Renal cortical epithelial cell (primary cell): Measurements from ENCODE around the genes EML4, COX7A2L, MTA3 and OXER1.

DNA sequence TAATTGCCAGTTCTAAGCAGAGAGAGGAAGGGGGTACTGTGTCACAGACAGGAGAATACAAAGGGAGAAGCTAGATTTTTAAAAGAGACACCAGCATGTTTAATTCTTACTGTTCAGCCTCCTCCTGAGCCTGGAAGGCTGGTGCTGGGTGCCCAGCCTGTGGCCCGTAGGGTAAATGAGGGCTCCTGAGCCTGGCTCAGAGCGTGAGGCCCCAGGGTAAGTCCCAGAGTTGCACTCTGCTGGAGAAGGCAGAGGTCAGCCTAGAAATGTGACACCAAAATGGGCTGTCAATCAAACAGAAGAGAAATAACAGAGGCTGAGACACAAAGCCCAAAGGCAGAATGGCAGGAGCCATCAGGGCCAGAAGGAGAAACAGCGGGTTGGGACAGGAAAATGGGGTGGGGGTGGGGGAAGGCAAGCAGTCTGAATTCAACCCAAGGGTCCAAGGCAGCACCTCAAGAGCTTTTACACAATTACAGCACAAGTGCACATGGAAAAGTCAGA lies 58.0 kb upstream of the PKDCC start:
- RRBS = no CpG with 5 or more reads among the region's 3 CpGs

GRCh38 chr2:42050589-42051364 lies 3.0 kb downstream of the PKDCC start:
- RRBS = no CpG with 5 or more reads among the region's 7 CpGs

- RRBS = no CpG with 5 or more reads among the region's 9 CpGs
Observed at GRCh38 chr2:42091960-42092785, 44.4 kb downstream of the PKDCC start.

DNA sequence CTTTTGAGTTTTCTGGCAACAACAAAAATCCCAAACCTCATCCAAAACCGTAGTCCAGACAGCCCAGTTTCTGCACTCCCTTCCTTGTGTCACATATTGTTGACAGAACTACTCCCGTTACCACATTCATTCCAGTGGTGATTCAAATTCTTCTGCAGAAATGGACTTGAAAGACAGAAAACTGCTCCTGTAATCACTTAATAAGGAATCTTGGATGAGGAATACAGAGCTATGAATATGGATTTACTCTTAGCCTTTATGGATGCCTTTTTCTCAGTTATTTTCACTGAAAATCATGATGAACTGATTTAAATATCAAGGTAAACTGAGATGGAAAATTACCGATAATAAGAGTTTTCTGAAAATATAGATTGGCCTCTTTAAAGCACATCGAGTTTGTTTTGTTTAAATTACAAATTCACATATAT lies 52.2 kb upstream of the EML4 start:
- RRBS = no CpG with 5 or more reads among the region's 4 CpGs

- RRBS = no CpG with 5 or more reads among the region's 4 CpGs
Observed at GRCh38 chr2:42129105-42129867, 39.9 kb upstream of the EML4 start.

DNA sequence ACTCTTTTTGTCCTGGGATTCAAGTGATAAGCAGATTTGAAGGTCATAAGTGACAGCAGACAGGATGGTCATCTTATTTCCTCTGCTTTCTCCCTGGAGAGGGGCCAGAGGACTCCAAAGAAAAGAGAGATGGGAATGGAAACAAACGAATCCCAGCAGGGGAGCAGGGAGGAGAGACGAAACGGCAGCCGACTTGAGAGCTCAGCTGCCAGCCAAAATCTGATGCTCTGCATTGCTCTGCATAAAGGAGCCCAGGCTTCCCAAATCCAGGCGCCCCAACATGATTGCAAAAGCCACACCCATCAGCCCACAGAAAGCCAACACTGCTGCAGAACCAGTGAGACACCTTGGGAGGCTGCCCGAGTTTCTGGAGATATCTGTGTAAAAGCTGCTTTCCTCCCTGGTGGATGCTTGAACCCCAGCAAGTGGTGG lies 28.0 kb upstream of the EML4 start:
- RRBS = no CpG with 5 or more reads among the region's 6 CpGs

DNA sequence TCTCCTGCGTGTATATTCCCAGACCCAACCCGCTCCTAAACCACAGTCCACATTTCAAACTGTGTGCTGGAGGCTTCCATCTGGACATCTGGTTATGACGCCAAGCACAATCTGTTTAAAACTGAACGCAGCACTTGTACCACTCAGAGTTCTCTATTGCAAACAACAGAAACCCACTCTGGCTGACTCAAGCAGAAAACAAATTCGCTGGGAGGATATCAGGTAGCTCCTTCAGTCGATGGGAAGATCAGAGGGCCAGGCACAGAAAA lies 5.7 kb upstream of the EML4 start:
- RRBS = no CpG with 5 or more reads among the region's 6 CpGs

GRCh38 chr2:42168934-42169958 lies at the start of gene EML4:
TSS of gene EML4 (plus strand) at chr2:42169353.
- RRBS = 1% methylated on average over 17 of the region's 97 CpGs

DNA sequence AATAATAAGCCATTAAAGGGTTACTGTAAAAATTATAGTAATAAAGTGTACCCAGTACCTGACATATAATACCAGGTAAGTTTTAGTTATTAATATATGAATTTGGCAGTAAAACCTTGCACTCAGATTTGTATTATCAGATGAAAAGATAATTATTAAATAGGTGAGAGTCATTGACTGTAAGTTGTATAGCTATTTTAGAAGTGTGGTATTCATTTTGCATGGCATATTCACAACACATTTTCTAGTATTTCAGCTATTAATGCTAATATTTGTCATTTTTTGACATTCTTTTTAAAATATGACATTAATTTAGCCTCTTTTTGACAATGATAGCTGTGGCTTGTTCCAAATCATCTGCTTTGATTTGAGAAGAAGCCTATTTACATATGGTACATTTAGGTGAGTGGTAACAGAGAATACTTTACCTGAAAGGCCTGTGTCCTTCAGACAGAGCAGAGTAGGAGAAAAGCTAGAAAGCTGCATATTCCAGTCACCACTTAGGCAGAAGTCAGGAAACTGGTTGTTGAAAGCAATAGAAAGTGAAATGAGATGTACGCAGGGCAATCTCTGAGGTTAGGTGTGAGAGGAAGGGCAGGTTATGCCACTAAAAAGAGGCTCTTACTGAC lies 93.8 kb downstream of the COX7A2L start:
- RRBS = no CpG with 5 or more reads among the region's 1 CpG

- RRBS = no CpG with 5 or more reads among the region's 17 CpGs
Observed at GRCh38 chr2:42342301-42343315, 18.4 kb downstream of the COX7A2L start.

DNA sequence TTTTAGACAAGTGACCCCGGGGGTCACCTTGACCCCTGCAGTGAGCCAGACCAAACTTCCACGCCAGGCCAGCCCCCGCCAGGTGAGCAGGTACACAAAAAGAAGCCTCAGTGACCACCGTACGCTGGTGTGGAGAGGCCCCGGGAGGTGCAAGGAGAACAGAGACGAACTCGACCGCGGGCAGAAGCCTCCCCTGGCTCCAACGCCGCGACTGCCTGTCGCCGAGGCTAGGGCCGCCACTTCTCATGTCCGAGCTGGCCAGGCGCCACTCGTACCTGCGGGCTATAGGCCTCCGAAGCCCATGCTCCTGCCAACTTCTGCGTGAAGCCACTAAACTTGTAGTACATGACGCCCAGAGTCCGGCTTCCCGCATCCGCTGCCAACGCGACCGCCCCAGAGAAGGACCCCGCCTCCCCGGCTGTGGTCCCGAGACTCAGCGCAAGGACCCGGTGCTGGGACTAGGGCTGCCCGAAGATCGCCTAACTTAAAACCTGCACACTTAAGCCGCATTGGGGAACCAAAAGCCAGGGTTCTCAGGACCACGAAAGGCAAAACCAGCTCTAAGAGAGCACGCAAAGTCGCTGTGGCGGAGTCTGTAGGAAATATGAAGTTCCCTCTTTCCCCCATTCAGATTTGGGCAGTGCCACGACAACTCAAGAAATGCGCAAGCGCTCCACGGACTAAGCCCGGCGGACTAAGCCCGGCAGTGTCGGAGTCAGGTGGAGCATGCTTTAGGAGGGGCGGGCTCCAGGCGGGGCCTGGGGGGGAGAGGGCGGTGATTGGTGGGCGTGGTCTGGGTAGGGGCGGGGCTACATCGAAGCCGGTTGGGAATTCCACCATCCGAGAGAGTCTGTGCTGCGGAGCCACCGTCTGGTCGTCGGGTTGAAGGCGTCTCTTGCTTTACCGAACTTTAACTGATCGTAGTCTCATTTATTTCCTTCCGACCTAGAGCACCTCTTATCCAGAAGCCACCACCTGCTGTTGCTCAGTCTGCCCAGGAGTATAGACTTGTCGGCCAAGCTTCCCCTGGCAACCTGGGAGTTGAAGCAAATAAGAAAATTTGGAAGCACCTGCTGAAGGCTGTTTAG lies at the start of gene COX7A2L:
COX7A2L (minus strand) TSS at position 403 of the 1,088 bp plus-strand sequence.
- RRBS = 2% methylated on average over 9 of the region's 66 CpGs

DNA sequence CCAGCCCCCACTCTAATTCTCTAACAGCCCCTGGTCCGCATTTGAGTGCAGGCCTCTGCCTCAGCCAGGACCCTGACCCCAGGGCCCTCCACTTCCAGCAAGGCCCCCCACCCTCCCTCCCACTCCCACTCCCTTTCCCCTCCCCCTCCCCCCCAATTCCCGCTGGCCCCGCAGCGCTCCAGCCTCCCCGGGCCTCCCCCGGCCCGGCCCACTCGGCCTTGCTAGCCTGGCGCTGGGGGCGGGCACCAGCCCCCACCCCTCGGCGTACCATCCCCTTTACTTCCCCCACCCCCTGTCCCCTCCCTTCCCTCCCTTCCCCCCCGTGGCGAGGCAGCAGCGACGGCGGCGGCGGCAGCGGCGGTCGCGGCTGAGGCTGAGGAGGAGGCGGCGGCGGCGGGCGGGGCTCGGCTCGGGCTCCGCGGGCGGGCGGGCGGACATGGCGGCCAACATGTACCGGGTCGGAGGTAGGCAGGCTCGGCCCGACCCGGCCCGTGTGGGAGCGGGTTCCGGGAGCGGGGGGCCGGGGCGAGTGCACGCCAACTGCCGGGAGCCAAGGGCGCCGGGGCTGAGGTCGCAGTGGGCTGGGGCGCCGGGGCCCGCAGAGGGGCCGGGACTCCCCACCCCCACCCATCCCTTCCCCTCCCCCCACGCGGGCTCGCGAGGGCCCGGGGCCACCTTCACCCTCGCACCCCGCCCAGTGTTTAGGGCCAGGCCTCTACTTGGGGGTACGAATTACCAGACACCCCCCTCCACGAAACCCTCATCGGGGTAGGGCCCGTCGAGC lies at the start of gene MTA3:
MTA3 (plus strand) TSS at position 323 of the 784 bp plus-strand sequence.
- RRBS = 3% methylated on average over 6 of the region's 68 CpGs

GRCh38 chr2:42669594-42669793 lies 94.4 kb downstream of the OXER1 start:
- RRBS = no CpG with 5 or more reads among the region's 2 CpGs

DNA sequence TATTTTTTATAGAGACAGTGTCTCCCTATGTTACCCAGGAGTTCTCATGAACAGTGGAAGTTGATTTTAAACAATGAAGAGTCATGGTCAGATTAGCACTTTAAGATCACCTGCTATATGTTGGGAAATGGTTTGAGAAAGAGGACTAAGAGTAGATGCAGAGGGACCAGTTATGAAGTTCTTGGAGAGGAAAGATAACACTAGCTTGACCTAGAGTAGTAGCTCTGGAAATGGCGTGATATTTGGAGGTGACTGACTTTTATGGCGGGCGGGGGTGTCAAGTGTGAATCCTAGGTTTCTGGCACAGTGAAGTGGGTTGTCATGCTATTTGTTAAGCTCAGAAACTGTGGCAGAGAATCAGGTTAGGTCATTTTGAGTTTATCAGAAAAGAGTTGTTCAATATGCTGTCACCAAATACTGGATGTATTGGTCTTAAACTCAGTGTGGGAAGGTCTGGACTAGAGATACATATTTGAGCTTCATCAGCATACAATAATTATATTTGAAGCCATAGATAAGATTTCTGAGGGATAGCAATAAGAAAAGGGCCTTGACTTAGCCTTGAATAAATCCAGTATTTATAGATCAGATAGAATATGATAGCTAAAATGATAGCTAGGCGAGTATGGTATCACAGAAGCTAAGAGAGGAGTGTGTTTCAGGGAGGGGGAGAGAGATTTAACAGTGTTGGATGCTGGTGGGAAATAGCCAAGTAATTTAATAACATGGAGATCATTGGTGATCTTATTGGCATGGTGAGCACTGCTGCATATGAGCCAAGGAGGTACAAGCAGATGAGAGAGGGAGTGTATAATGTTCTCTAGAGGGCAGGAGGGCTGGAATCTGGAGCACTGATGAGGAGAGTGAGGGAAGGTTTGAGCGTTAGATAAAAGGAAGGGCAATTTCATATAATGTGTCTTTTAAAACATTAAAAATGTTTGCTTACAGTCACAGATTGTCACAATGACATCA lies 64.3 kb downstream of the OXER1 start:
- RRBS = no CpG with 5 or more reads among the region's 5 CpGs

DNA sequence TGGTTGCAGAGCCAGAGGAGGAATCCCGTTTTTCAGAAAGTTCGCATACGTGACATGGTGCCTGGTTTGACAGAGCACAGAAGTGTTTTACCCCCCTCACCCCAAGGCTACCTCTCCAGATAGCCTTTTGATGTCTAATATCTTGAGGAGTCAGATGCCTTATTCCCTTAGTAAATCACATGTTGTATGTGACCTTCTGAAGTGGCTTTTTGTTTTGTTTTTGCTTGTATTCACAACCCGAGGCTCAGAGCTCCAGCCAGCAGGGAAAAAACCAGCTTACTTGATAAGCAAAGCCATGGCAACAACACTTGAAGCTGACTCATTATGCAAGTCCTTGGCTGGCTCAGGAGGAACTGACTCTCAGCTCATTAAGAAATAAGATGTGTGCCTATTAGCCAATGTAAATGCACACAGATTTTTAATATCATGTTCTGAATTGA lies 41.5 kb downstream of the OXER1 start:
- RRBS = no CpG with 5 or more reads among the region's 4 CpGs

DNA sequence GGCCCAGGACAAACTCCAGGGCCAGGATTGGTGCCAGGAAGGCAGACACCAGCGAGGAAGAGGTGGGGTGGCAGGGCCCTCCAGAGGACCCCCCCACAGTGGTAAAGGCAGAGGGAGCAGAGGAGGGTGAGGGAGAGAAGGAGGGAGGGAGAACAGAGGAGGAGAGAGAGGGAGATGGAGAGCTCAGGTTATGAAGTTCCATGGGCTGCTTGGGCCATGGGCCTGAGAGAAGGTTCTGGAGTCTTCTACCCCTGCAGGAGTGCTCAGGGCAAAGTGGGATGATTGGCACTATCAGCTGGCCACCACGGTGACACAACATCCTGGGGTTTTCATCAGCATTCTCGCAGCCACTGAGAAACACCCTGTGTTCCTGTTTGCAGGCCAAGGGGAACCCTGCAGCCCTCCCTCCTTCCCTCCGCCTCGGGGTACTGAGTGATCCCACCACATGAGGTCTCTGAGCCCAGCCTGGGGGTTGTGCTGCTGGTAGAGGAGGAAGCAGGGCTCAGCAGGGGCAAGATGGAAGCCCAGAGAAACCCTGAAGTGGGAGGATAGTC lies at the start of gene OXER1:
OXER1 (minus strand) TSS at position 275 of the 554 bp plus-strand sequence.
- RRBS = no CpG with 5 or more reads among the region's 5 CpGs

DNA sequence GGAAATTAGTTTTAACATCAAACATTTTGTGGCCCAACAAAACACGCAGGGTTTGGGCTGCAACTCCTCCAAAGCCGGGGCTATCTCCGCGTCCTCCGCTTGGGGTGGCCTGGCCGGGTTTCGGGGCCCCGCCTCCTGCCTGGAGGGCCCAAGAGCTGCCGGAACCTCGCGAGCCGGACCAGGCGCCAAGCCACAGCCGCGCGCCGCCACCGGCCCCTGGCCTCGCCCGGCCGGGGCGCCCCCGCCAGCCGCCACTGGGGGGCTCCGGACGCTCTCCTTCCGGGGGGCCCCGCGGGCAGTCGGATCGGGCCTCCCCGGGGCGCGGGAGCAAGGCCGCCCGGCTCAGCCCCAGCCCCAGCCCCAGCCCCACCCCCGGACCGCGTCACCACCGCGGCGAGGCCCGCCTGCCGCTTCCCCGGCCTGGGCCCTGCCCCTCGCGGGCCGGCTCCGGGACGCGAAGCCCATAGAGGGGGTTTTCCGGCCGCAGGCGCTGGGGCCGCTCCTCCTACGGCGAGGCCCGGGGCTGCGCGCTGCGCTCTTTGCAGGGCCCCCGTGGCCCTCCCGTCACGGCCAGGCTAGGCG lies 17.5 kb upstream of the HAAO start:
- RRBS = 2% methylated on average over 36 of the region's 65 CpGs

- RRBS = no CpG with 5 or more reads among the region's 10 CpGs
Observed at GRCh38 chr2:42927500-42928146, 135.2 kb upstream of the HAAO start.

- RRBS = no CpG with 5 or more reads among the region's 6 CpGs
Observed at GRCh38 chr2:42951066-42951679, 158.8 kb upstream of the HAAO start.

GRCh38 chr2:42979409-42980316 lies 187.3 kb upstream of the HAAO start:
- RRBS = no CpG with 5 or more reads among the region's 12 CpGs